Measurements from ENCODE around the gene NEDD9.

- CAGE, long polyA plus RNA, result no peak
- RRBS, result no CpG with 5 or more reads among the region's 3 CpGs
These were observed 20.9 kb downstream of the GCNT2 start for GRCh38 chr6:10542090-10542461.

DNA sequence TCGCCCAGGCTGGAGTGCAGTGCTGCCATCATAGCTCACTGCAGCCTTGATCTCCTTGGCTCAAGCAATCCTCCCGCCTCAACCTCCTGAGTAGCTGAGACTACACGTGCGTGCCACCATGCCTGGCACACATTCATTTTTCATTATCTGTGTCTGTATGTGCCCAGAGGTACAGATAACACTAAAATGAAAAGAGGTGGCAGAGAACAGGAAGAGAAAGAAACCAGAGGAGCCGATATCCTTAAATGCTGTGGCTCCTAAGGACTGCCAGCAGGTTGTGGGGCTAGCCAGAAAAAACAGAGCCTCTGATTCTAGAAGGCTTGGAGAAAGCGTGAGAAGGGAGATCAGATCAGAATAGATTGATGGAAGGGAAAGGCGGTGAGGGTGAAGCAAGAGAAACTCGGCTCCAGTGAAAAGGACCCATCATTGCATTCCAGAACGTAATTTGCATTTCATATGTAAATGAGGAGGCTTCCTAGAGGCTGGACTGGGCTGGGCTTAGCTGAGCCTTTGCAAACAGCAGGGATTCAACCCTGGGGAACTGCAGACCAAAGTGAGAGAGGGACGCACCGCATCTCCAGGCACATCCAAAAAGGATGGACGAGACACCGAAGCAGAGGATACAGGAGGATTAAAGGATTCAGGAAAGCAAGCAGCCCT lies 64.2 kb downstream of the GCNT2 start:
- CAGE, long polyA plus RNA, result no peak
- RRBS, result no CpG with 5 or more reads among the region's 13 CpGs

GRCh38 chr6:10690719-10691267 lies 3.6 kb downstream of the C6orf52 start:
- CAGE, long polyA plus RNA, result no peak
- RRBS, result no CpG with 5 or more reads among the region's 6 CpGs

DNA sequence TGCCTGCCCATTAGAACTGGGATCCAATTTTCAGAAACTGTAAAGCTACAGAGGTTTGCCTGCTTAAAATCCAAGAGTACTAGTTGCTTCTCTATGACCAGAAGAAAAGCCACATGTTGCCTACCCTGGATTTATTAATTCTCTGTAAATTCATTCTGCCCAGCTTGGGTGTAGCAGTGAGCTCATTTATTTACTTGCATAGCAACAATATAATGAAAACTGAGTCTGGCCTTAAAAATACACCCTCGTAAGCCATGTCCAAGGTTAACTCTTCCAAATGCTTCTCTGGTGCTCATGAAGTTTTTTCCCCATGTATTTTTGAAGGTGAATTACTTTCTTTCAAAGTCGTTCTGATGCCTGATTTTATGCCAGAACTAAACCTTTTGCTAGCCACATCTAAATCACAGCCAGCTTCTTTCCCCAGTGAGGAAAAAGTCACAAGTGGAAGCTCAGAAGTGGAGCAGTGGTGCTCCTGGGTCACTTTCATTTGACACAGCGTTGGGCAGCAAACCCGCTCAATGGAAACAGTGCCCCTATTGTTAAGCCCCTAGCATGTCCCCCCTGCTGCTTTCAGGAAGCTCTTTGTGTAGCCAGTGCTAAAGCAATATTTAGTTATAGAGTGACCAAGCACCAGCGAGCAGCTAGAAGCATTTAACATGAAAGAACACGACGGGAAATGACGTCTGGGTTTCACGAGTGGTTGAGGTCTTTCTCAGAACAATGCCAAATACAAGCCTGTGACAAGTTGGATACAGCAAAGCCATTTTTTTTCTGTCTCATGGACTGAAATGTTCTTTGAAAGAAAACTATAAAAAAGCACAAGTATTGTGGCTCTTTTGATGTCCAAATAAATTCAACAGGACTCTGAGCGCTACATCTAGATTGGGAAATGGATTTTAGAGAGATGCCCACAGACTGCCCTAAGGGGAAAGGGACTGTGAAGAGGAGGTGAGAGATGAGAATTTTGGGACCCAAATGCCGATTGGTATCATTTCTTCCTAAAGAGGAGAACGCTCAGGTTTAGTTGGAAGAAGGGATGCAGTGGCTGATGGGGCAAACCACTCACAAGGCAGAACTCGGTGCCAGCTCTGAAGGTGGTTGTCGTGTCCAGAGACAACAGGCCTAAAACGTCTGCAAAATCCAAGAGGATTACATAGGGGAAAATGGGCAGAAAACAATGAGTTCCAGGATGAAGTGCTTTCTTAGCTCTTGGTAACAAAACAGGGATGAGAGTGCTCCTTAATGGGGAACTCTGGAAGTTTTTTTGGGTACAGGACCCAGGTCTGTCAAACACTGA lies 29.5 kb downstream of the NEDD9 start:
- CAGE, long polyA plus RNA, result no peak
- RRBS, result no CpG with 5 or more reads among the region's 15 CpGs

DNA sequence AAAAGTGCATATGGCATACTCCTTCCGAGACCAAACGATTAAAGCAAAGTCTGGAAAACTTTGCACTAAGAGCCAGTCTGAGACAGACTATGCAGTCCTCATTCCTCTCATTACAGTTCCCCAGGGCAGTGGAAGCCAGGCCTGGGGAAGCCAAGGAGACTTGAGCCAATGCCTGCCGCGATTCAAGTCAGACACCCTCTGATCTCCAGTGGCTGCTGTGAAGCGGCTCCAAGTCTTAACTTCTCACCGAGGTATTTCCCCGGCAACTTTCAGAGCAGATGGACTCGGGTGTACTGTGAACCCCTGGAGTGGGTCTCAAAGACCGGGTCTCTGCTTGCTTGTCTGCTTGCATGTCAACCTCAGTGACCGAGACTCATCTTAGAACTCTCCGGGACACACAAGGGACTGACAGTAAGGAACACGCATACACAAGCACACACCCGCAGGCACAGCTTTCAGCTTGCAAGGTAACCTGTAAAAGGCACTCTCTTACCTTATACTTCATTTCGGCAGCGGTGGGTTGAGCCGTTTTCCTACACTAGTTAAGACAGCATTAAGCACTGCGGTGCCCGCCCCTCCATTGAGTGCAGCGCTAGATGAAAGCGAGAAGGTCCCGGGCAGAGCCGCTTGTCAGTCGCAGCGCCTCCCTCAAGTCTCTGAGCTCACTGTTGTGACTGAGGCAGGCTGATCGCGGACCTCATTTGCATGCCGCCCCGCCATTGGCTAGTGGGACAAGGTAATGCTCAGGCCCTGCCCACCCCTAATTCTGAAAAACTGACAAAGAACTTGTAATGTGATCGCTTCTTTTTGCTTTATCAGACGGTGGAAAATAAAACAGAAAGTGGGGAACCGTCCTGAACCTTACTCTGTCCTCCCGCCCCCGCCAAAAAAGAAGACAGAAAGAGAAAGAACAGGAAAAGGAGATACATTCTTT lies at the start of gene NEDD9:
Gene NEDD9, minus strand, starts transcription at position 658 of the 934 bp plus-strand sequence.
- CAGE, long polyA plus RNA, result no peak
- RRBS, result 3% methylated on average over 5 of the region's 33 CpGs

DNA sequence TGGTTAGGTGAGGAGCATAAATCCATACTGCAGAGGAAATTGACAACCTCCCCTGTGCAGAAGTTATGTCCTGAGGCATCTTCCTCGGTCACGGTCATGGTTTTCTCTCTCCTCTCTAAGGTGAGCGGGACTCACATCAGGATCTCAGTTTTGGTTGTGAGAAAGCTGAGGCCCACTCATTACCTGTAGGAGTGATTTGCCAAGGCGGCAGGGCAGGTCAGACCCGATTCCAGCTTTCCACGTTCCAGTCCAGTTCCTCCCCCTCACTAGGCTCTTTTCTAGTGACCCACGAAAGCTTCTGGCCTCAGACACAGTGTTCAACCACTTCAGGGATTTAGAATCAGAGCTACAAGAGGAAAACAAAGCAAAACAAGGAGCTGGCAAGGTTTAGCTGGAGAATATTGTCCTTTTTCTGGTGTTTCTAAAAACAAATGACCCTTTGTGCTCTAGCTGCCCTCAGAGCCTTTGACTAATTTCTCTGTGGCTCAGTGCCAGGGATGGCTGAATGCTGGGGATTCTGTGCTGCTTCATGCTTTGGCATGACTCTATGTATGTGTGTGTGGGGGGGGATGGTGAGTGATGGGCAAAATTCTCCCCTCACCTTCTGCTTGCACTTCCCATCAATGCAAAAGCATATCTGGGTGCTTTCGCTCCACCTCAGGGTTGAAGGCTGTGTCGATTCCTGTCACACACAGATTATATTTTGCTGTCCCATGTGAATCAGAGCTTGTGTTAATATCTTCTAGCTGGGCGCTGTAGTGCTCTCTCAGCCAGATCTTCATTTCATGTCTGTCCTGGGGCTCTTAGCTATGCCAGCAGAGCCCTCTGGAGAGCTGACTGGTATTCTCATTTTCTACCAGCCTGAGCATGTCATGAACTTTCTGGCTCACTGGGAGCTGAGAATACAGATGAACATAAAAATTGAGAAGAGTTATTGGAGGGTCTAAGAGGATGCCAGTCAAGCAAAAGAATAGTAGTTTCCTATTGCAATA lies 19.2 kb upstream of the NEDD9 start:
- CAGE, long polyA plus RNA, result no peak
- RRBS, result no CpG with 5 or more reads among the region's 10 CpGs

DNA sequence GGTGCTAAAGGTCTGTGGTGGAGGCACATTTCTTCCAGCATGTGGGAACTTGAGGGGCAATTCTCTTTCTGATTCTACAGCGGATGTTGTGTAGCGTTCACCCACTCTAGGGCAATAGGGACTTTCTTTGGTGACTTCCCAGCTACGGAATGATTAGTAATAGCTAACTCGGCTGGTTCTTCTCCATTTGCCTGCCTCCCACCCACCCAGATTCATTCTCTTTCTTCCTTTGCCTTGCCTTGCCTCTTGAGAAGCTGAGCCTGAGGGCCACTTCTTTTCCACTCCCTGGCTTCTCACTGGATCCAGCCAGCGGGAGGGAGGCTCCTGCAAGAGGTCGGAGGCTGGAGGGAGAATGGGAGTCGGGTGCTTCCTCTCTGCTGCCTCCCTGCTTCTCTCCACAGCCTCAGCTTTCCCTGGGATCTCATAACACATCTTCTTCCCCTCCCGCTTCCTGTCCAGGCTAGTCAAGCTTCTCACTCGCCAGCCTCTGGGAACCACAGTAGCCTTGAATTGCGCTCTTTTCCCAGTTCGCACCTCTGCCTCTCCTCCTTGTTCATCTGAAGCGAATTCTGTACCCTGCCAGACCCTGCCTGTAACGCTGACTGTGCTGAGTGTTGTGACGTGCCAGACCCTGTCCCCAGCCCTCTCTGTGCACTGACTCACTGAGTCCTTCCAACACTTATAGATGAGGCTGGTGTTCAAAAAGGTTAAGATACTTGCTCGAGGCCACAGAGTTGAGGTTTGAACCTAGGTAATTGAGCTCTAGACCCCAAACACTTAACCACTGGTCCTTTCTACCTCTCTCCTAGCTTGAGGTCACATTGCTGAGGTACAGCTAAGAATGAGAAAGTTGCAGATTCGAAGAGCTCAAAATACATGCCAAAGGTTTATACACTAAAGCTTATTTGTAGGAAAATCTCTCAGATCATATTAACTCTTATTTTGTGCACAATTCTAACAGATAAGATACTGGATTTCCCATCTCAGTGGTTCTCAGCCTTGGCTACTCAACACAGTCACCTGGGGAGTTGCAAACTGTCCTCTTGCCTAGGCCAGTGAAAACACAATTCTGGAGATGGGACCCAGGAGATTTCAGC lies 45.6 kb upstream of the NEDD9 start:
- CAGE, long polyA plus RNA, result no peak
- RRBS, result no CpG with 5 or more reads among the region's 16 CpGs

DNA sequence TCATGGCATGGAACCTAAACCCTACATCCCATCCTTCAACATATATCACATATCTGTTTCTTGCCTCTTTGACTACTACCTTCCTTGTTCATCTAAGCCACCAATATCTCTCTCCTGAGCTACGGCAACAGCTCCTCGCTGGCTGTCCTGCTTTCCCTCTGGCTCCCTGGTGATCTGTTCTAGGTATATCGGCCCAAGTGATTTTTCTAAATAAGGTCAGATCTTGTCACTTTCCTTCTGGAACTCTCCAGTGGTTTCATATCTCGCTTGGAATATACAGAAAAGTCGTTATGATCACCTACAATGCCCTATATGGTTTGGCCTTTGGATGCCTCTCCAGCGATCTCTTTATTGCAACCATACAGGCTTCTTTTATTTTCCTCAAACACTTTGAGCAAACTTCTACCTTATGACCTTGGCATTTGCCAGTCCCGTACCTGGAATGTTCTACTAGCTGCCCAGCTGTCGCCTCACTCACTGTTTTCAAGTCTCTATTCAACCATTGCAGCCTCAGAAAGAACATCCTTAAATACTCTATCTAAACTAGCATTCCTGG lies 50.3 kb upstream of the NEDD9 start:
- CAGE, long polyA plus RNA, result no peak
- RRBS, result no CpG with 5 or more reads among the region's 8 CpGs

DNA sequence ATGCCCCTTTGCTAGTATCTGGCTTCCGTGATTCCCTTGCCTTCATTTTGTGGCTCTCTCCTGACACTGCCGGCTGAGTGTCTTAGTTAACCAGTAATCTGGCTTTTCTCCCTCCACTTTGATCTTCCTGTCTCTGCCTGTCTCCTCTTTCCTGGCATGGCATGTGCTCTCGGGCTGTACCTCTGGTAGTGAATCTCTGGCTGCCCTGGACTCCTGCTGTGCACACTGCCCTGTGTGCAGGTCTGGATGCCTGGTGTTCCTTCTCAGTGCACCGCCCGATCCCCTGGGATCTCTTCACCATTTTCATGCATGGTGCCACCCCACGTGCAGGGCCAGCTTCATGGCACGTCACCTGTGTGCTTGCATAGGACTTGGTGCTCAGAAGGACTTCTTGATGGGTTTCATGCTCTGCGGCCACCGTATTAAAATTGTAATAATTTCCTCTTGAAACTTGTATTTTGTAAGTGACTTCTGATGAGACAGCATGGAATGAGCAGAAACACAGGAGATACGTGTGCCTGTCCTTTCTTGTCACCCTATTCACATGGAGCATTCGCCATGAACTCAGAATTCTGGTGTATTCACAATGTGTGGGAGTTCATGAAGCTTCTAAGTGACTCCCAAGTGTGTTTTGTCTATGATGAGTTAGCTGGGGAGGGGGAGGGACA lies 91.8 kb upstream of the NEDD9 start:
- CAGE, long polyA plus RNA, result no peak
- RRBS, result no CpG with 5 or more reads among the region's 11 CpGs

- CAGE, long polyA plus RNA, result no peak
- RRBS, result no CpG with 5 or more reads among the region's 3 CpGs
These were observed 109.5 kb upstream of the NEDD9 start for GRCh38 chr6:11342001-11342391.

DNA sequence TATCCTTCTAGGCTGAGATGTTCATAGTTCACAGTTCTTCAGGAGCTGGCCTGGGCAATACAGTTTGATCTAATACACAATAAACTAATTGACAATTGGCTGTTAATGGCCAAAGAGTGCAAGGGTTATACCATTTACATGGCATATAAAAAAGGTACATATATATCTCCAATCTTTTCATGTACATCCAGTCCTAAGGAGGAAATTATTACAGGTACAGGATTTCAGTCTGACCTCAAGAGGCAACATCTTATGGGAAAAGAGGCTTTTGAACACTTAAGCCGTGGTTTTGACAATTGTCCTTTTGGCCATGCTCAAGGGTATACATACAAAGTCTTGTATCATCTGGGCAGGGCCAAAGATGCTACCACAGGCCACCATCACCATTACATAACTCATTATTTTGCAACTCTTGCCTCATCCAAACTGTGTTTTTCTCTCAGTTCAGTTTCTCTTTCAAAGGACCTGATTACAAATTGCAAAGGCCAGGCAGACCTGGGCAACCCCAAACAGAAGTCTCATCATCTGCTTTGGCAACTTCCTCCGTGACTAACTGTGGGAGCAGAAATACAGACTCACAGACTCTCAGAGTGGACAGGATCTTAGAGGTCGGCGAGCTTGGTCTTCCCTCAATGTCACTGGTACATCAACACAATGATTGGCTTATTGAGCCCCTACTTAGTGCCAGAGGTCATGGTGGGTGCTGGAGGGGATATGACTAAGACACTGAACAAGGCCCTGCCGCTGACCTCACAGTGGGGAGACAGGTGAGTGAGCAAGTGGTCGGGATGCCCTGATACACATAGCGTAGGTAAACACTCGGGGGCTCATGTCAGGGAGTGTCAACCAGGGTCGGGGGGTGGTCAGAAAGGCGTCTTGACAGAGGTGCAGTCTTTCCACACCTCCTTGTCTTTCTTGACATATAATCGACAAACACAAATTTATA lies 117.8 kb upstream of the NEDD9 start:
- CAGE, long polyA plus RNA, result no peak
- RRBS, result no CpG with 5 or more reads among the region's 11 CpGs

DNA sequence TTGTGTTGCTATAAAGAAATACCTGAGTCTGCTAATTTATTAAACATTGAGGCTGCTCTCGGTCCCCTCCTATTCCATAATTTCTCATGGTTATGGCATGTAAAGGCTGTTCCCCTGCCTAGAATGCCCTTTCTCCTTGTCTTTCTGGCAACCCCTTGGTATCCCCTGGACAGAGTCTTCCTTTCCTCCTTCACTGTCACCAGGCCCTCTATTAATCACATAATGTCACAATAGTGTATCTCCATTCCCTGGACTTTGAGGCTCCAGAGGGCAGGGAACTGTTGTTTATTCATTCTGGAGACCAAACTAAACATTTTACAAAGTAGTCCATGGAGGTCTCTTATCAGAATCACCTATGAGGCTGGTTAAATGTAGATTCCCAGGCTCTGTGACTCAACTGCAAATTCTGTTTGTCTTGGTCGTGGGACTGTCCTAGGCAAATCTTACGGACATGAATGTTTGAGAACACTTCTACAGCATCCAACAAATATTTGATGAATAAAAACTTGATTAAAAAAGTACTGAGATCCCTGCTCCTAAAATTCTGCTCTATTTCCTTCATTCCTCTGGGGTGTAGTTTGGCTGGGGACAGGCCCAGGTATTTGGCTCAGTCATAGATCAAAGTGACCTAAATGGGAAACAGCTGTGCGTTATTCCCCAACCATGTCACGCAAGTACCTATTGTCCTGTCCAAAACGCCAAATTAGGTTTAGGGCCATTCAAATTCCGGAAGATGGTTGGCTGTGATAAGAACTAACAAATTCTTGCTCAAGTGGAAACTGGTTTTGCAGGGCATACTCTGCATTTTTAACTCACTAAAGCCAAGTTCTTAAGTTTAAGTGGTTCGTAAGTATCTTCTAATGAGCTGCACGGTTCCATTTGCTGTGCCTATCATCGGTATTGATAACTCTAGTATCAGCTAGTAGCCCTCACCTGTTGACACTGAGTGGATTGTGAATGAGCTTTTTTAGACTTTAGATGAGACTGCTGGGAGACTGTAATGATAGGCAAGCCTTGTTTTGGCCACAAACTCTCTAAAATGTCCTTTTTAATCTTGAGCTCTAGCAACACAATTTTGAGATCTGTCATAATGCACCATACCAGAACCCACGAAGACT lies 147.7 kb upstream of the TMEM170B start:
- CAGE, long polyA plus RNA, result no peak
- RRBS, result no CpG with 5 or more reads among the region's 11 CpGs

DNA sequence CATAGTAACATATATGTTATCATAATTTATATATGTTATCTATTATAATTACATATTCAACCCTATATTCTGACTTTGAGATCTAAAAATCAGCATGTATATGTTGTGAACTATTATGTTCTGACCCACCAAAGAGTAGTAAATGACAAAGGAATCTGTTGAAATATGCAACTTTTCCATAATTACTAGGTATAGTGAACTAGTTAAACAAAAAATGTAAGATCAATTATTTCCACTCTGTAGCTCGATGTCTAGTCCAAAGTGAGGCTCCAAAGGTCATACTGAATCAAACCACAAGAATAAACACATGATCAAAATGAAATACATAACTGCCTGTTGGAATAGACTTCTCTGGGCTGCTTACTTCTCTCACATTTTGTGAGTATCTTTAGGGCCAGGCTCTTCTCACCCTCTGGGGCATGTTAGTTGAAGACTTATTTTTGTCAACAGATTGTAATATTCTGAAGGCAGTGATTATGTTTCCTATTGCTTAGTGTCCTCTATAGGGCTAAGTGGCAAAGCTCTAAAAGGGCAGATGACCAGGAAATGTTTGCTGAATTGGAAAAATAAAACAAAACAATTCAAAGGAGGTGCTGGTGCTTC lies 103.7 kb upstream of the TMEM170B start:
- CAGE, long polyA plus RNA, result no peak
- RRBS, result no CpG with 5 or more reads among the region's 1 CpG

DNA sequence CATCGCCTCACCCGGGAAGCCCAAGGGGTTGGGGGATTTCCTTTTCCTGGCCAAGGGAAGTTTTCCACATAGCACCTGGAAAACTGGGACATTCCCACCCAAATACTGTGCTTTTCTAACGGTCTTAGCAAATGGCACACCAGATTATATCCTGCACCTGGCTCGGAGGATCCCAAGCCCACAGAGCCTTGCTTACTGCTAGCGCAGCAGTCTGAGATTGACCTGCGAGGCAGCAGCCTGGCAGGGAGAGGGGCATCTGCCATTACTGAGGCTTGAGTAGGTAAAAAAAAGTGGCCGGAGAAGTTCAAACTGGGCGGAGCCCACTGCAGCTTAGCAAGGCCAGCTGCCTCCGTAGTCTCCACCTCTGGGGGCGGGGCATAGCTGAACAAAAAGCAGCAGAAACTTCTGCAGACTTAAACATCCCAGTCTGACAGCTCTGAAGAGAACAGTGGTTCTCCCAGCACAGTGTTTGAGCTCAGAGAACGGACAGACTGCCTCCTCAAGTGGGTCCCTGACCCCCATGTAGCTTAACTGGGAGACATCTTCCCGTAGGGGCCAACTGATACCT lies 85.5 kb upstream of the TMEM170B start:
- CAGE, long polyA plus RNA, result no peak
- RRBS, result no CpG with 5 or more reads among the region's 12 CpGs

DNA sequence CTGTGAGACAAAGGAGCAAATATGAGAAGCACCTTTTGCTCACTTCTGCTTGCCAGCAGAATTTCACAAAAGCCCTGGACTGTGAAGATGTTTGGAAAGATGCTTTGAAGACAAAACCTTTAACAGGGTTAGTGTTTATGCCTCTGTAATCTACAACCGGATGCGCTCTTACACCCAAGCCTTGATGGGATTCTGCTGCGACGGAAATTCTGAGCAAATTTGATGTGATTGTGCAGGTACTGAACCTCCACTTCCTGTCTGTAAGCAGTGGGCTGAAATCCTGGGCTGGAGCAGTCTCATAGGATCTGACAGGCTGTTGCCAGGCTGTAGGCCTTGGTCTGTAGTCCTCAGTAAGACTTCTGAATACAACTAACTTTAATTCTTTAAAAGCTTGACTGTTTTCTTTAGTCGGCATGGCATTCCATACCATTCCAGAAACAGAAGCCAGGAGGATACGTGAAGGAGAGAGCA lies 68.4 kb downstream of the ADTRP start:
- CAGE, long polyA plus RNA, result no peak
- RRBS, result no CpG with 5 or more reads among the region's 6 CpGs

GRCh38 chr6:11723122-11723716 lies 55.4 kb downstream of the ADTRP start:
- CAGE, long polyA plus RNA, result no peak
- RRBS, result no CpG with 5 or more reads among the region's 9 CpGs

GRCh38 chr6:11774243-11774599 lies 4.4 kb downstream of the ADTRP start:
- CAGE, long polyA plus RNA, result no peak
- RRBS, result no CpG with 5 or more reads among the region's 2 CpGs

GRCh38 chr6:11794958-11795371 lies 16.4 kb upstream of the ADTRP start:
- CAGE, long polyA plus RNA, result no peak
- RRBS, result no CpG with 5 or more reads among the region's 7 CpGs

DNA sequence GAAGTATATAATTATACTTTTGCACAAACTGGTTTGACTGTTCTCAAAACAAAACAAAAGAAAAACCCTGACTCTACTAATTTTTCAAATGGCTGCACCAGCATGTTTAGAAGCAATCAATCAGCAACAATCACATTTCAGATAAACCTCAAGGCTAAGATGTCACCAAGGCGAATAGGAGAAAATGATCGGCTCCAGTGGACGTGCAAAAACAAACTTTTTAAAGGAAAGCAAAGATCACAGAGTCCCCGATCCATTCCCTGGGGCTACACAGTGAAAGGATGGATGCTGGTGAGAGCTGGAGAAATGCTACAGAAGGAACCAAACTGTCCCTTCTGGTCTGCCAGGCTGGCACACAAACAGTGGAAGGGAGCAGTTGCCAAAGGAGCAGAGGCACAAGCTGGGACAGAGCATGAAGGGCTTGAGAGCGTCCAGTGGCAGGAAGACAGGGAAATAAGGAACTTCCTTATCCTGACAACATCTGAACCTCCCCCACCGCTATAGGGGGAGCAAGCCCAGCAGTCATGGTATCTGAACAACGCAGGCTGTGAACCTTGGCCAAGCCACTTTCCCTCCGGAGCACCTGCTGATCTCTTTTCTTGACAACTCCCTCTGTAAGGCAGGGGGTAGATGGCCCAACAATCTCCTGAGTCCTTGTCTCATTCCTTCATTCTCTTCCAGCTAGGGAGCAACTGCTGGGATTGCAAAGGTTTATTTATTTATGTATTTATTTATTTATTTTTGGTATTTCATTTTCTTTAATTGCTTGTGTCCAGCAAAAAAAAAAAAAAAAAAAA lies 73.7 kb upstream of the HIVEP1 start:
- CAGE, long polyA plus RNA, result no peak
- RRBS, result no CpG with 5 or more reads among the region's 8 CpGs

DNA sequence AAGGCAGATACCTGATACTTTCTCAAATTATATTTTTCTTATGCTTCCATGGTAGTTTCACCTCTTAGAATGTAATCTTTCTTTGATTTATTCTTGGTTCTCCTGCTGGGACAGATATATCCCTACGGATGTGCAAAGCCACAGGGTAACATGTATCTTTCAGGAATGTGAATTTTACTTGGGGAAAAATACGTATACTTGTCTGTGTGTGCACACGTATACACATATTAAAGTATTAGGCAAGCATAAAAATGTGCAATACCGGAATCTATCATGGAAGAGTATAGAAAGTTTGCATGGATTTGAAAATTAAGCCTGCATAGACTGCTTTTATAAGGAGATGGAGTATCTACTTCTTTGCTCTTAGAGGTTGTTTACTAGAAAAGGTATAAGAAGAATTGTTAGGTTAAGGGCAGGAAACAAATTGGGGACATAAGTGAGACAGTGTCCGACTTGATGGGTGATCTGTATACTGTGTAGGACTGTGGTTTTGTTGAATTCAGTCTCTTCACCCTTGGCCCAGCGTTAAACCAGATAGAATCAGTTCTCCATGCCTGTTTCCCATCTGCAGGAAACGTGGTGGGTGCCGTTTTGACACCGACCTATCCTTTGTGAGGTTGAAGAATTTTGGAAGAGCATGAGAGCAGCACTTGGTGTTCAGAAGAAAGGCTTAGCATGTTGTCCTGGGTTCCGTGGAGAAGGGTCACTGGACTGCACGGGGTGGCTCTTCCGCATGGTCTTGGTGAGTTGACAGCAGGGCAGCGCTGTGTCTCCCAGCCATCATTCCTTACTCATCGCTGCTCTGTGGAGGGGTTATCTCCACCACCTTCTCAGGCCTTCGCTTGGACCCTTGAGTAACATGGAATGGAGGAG lies 7.8 kb downstream of the HIVEP1 start:
- CAGE, long polyA plus RNA, result no peak
- RRBS, result no CpG with 5 or more reads among the region's 15 CpGs

Measured in osteoblast (primary cell).